Measurements from ENCODE around the gene PEF1.

DNA sequence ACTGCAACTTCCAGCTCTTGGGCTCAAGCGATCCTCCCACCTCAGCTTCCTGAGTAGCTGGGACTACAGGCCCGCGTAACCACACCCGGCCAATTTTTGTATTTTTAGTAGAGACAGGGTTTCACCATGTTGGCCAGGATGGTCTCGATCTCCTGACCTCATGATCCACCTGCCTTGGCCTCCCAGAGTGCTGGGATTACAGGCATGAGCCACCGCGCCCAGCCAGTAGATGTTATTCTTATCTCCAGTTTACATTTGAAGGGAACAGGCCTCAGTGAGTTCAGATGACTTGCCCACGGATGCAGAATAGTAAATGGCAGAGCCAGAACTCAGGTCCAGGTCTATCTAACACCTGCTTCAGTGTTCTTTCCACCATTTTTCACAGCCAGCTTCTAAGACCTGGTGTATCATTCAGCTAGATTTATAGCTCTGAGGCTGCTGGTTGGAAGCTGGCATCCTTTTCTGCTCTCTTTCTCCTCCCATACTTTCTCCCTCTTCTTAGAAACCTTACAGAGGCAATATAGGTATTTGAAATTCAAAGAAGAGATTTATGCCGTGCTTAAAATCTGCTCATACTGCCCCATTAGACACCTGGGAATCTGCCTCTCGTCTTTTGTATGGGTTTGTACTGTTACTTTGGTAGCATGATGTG is 10.9 kb downstream of the FABP3 start:
- RRBS: no CpG with 5 or more reads among the region's 10 CpGs

DNA sequence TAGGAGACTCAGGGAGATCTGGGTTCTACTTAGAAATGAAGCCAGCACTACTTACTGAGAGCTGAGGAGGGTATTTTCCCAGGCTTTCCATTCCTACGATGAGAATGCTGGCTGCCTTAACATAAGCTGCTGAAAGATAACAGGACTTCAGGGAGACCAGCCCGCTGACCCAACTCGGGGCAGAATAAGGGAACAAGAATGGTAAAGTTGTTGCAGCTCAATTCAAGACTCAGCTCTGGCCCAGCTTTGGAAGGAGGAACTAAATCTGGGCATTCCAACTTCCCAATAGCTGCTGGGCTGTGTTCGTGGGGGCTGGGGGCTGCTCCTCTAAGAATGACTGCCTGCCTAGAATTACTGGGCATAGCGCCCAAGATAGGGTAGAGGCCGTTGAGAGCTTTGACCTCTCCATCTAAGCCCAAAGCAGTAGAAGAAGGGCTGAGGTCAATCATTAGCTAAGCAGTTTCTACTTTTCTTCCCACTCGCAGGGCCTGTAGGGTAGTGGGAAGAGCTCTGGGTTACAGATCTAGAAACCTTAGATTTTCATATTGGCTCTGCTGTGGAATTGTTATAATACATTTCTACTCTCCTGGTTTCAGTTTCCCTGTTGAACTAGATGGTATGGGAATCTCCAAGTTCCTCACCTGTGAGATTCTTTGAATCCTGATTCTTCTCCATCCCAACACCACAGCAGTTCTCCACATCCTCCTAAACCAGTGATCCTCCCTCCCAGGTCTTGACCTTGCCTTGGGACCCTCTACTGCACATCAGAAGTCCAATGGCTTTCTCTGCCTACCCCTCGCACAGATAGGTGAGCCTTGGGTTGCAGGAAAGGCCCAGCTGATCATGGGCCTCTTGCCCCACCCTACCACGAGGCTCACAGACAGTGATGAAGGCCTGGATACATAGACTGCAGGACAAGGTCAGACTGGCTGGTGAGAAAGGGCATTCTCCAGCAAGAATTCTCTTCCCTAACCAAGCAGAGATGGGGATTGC is 1.1 kb downstream of the FABP3 start:
- RRBS: no CpG with 5 or more reads among the region's 9 CpGs

DNA sequence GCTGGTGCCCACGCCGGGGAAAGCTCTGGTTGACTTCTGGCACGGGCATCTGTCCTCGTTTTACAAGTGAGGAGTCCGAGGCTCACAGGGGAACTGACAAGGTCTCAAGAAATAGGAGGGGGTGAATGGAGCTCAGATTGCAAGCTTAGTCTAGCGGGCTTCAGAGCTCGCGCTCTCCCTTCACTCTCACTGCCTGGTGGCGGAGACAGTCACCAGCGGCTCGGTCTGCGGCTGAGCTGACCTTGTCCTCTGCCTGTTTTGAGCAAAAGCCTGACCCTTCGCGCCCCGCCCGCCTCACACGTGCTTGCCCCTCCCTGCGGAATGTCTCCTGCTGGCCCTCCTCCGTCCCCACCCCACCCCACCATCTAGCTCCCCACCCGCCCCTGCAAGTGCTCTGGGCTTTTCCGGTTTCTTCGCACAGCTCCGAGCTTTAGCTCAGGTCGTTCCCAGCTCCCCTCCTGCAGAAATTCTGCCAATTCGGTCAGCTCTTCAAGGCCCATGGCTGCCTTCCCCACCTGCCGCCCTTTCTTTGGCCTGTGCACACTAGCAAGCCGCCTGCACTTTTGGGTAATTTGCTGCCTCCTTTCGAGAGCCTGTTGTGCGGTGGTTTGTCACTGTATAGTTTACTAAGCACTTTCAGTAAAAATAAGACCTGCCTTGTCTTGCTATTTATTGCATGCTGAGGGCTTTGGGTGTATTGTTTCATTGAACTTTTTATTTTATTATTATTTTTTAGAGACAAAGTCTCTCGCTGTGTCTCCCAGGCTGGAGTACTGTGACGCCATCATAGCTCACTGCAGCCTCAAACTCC is 803 bp upstream of the FABP3 start:
- RRBS: no CpG with 5 or more reads among the region's 31 CpGs

GRCh38 chr1:31383864-31384485 is 11.1 kb upstream of the FABP3 start:
- RRBS: no CpG with 5 or more reads among the region's 2 CpGs

DNA sequence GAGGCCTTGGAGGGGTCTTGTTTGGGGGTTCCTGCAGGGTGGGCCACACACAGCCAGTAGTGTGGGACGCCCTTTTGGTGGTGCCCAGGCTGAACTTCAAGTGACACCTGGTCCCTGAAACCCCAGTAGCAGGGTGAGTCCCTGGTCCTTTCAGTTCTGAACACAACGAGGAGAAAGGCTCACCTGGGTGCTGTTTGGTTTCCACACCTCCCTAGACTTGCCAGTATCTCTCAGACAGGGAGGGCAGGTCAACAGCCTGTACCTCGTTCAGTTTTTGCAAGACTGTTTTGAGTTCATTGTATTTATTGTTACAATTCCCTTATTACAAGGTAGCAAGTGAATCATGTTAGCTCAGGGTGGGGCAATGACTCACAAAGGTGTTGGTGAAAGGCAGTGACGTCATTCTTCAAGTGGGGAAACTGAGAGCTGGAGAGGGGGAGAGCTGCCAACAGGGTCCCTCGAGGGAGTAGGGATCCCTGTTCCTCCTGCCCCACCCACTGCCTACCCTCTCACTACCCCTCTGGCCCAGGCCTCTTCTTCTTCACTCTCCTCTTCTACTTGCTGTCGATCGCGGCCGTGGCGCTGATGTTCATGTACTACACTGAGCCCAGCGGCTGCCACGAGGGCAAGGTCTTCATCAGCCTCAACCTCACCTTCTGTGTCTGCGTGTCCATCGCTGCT is 13.3 kb downstream of the SERINC2 start:
- RRBS: no CpG with 5 or more reads among the region's 14 CpGs

GRCh38 chr1:31432864-31433260 is 19.8 kb downstream of the SERINC2 start:
- RRBS: 94% methylated on average over 2 of the region's 16 CpGs

DNA sequence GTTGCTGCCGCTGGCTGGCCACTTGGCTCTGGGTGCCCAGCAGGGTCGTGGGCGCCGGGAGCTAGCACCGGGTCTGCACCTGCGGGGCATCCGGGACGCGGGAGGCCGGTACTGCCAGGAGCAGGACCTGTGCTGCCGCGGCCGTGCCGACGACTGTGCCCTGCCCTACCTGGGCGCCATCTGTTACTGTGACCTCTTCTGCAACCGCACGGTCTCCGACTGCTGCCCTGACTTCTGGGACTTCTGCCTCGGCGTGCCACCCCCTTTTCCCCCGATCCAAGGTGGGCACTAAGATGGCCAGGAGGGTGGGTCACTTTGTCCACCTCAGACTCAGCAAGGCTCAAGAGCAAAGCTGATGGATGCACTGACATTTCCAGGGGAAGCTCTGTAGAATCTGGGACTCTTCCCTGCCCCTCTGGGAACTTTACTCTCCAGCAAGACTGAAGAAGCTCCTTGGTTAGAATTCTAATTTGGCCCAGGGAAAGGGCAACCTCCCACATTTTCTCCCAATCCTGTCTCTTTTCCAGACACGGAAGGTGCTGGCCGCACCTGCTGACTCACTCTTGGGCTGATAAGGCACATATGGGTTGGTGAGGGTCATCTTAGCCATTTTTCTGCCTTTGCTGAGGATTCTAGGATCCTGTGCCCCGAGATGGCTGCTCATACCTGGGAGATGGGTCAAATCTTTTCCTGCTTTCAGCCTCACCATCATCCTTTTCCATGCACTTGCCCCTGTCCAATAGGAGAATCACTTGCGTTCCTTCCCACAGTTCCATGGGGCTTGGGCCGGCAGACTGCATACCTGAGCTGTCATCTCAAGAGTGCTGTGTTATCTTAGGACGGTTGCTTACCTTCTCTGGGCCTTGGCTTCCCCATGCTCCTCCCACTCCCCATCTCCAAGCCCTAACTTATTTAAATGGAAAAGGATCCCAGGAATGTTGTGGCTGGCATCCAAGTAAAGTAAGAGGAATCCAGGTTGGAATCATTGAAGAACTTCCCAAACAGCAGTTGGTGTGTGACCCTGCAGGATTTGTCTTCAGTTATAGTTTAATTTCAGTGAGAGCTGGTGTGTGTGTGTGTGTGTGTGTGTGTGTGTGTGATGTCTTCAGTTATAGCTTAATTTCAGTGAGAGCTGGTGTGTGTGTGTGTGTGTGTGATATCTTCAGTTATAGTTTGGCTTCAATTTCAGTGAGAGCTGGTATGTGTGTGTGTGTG is 1.3 kb downstream of the TINAGL1 start:
- RRBS: no CpG with 5 or more reads among the region's 28 CpGs

- RRBS: no CpG with 5 or more reads among the region's 15 CpGs
Measured at GRCh38 chr1:31587822-31588538, 11.7 kb downstream of the TINAGL1 start.

- RRBS: 4% methylated on average over 19 of the region's 49 CpGs
Measured at GRCh38 chr1:31617949-31618644, 608 bp downstream of the HCRTR1 start.

DNA sequence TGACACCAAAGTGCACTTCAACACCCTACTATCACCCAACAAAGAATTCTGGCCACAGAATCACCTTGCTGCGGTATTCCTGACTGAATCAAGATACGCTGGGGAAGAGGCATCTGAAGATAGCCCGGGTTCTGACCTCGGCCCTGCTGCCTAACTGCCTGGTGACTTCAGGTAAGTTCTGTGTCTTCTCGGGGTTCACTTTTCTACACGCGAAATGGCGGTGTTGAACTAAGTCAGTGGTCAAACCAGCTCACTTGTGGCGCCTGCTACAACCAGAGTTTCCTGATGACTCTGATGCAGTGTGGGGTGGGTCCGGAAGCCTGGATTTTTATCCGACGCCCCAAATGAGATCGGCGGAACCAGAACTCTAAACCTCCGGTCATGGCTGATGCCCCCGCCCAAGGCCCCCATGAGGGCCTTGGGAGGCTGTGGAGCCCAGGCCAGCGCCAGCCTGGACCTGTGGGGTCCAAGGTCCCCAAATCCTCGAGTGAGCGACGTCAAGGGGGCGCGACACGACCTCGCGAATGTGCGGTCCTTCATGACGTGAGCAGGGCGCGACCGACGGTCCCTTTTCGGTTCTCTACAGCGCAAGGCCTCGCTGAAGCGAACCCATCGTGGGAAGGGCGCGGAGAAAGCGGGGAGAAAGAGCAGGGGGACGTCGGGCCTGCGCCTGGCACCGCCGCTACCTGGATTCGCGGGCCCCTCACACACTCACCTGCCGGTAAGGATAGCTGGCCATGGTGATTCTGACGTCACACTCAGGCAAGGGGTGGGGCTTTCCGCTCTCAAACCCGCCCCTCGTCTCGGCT is at the start of gene PEF1:
TSS of gene PEF1 (minus strand) at position 751 of the 809 bp plus-strand sequence.
- RRBS: 3% methylated on average over 6 of the region's 52 CpGs

- RRBS: no CpG with 5 or more reads among the region's 10 CpGs
Measured at GRCh38 chr1:31660570-31661272, 16.0 kb upstream of the PEF1 start.

DNA sequence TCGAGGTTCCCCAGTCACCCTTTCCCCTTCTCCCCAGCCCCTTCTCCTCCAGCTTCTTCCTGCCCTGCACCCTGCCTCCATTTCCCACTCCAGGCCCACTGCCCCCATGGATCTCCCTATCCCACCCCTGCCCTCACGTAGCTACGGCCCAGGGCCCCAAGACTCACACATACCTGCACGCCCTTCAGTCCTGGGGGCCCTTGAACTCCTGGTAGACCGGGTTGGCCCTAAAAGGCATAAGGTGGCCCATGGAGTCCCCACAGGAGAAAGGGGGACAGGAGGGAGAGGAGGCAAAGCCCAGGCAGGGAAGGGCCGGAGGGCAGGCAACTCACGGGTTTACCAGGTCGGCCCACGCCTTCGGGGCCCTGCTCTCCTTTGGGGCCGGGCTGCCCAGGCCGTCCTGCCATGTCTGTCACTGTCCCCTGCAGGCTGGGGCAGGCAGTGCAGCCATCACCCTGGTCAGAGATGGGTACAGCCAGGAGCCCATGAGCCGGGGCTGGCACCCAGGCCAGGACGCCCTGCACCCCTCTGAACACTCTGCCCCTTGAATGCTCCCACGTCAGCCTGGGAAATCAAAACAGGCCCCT is 19.9 kb downstream of the COL16A1 start:
- RRBS: no CpG with 5 or more reads among the region's 15 CpGs

- RRBS: no CpG with 5 or more reads among the region's 6 CpGs
Measured at GRCh38 chr1:31685581-31685844, 18.3 kb downstream of the COL16A1 start.

GRCh38 chr1:31699355-31699747 is 4.5 kb downstream of the COL16A1 start:
- RRBS: no CpG with 5 or more reads among the region's 4 CpGs

GRCh38 chr1:31702057-31702396 is 1.8 kb downstream of the COL16A1 start:
- RRBS: no CpG with 5 or more reads among the region's 7 CpGs

DNA sequence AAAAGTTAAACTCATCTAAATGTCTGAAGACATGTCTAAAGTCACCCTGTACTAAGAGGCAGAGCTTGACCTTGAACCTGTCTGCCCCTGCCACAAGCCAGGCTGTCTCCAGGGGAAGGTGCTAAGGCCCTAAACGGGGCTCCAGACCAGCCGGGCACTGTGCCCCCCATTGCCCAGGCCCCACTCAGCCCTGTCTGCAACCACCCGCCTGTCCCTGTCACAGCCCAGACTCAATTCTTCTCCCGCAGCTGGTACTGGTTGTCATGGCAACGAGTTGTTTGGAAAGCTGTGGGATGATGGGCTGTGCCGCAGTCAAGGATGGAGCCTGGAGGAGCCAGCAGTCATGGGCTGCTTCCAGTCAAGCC is 4.3 kb downstream of the SPOCD1 start:
- RRBS: no CpG with 5 or more reads among the region's 6 CpGs

GRCh38 chr1:31905706-31906685 is 32.2 kb downstream of the PTP4A2 start:
- RRBS: no CpG with 5 or more reads among the region's 7 CpGs

DNA sequence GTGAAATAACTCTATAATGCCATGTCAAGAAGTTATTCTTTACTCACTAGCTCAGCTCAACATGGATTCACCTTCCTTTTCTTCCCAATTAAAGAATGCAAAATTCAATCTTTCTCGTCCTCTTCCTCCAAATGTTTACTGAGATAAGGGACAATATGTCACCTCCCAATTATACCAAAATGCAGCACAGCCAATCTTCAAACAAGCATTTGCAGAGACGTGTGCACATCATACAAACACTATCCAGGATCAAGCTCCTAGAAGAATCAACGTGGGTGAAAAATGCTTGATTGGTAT is 7.3 kb downstream of the PTP4A2 start:
- RRBS: no CpG with 5 or more reads among the region's 3 CpGs

GRCh38 chr1:32030205-32030612 is 16.5 kb downstream of the KHDRBS1 start:
- RRBS: no CpG with 5 or more reads among the region's 1 CpG

GRCh38 chr1:32032681-32034027 is 19.5 kb downstream of the KHDRBS1 start:
- RRBS: no CpG with 5 or more reads among the region's 17 CpGs